Neural crest cell (in vitro differentiated cells): ENCODE measurements around a stretch of chr16.

DNA sequence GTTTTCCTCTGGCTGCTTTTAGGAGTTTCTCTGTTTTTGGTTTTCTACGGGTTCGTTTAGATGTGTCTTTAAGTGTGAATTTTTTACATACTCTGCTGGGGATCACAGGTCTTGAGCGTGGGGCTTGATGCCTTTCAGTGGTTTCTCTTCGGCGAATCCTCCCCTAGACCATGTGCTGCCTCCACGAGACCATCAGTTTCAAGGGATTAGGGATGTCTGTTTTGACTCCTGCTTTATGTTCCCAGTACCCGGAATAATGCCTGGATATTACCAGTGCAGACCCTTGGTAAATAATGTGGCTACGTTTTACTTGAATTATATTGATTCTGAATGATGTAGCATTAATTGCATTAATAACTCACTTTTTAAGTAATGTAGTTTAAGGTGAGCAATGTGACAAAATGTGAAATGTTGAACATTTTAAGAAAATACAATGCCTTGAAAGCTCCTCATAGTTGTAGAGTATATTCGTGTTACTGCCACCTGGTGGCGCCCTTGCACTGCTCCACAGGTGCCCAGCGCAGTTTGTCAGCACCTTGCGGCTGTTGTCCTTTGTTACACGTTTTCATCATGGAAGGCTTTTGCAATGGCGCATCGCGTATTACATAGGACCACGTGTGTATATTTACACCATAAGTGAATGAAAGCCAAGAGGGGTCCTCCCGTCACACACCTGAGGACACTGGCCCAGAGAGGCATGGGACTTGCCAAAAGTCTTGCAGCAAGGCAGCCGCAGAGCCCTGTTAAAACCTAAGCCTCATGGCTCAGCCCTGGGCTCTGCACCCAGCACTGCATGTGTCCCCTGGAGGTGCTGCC, 23.9 kb downstream of the POLR3E start:
- PRO-cap = no peak

DNA sequence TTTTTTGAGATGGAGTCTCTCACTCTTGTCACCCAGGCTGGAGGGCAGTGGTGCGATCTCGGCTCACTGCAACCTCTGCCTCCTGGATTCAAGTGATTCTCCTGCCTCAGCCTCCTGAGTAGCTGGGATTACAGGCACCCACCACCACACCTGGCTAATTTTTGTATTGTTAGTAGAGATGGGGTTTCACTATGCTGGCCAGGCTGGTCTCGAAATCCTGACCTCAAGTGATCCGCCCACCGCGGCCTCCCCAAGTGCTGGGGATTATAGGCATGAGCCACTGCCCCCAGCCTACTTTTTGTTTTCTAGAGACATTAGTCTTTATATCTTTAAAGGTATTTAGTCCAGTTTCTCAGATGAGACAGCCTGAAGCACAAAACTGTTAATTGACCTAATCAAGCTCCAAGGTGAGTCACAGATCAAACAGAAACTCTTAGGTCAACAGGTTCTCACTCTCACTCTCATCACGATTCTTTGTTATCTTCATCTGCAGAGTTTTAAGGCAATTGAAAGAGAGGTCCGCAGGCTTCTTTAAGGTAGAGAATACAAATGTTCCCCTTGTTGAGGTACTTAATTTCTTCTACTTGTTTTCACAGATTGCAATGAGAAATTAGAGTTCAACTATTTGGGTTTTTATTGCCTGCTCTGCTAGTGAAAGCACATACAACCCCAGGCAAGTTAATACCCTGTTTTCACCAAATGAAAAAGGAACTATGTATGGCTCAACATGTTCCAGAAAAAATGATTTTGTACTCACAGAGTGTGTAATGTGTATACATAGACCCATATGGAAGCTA, 6.0 kb downstream of the CDR2 start:
- PRO-cap = no peak

- PRO-cap = no peak
Observed at GRCh38 chr16:22375374-22375675, 906 bp upstream of the CDR2 start.

GRCh38 chr16:22419675-22420508, 45.5 kb upstream of the CDR2 start:
- PRO-cap = no peak

DNA sequence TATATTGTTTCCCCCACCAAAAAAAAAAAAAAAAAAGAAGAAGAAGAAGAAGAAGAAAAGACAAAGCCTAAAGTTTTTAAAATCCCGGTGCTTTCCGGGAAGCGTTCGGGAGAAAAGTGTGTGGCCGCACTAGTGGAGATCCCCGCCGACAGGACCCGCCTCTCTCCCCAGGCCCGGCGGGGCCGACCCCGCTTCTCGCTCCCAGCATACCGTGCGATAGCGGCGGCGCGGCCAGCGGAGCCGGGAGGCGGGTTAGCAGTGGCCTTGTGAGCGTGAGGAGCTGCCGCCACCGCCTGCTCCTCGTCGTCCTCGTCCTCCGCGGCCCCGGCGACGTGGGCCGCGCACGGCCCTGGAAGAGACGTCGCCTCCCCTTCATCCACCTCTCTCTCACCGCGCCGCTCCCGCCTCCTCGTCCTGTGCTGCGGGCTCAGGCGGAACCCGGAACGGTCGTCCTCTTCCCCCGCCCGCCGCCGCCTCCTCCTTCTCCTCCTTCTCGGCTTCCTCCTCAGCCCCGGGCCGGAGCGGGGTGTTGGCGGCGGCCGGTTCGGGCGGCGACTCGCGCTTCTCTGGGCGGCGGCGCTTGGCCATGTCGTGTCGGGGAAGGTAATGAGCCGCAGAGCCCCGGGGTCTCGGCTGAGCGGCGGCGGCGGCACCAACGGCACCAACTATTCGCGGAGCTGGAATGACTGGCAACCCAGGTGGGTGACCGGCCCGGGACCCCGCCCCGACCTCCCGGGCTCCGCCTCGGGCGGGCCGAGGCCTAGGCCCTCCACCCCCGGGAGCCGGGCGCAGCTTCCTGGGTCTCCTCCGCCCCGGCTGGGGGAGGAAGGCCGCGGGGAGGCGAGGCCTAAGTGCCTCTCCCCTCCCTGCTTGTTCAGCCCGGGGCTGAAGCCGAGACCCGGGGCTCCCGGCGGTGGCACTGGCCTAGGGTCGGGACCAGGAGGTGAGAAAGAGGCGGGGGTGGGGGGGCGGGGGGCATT, 62.7 kb upstream of the CDR2 start:
- PRO-cap = bidirectional peak, plus-strand start at position 234 of the sequence, minus-strand start at position 152 of the sequence; unidirectional peak, minus-strand start at position 666 of the sequence

DNA sequence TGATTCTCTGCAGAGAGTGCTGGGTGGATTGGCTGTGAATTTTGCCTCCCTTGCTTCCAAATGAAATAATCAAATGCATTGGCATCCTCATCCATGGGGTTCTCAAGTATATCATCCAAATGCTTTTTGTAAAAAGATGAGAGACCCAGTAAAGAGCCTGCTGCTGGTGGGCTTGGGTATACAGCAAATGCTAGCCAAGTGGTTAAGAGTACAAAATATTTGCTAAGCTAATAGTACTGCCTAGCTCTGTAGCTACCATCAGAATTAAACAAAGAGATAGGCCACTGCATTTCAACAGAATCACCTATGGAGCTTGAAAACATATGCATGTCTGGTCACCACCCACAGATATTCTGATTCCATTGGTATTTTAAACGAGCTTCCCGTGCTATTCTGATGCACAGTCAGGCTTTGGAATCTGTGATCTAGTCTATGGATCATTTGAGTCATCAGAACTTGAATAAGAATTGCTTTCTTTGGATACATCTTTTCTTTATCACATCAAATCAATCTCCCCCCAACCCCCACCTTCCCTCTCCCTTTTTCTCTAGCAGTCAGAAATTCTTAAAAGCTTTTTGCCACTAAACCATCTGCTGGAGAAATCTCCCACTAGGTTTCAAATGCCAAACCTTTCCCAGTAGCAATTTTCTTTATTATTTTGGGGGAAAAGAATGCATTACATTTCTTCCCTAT, 124.6 kb downstream of the NPIPB5 start:
- PRO-cap = no peak

- PRO-cap = no peak
Observed at GRCh38 chr16:22692730-22693487, 121.1 kb upstream of the HS3ST2 start.

DNA sequence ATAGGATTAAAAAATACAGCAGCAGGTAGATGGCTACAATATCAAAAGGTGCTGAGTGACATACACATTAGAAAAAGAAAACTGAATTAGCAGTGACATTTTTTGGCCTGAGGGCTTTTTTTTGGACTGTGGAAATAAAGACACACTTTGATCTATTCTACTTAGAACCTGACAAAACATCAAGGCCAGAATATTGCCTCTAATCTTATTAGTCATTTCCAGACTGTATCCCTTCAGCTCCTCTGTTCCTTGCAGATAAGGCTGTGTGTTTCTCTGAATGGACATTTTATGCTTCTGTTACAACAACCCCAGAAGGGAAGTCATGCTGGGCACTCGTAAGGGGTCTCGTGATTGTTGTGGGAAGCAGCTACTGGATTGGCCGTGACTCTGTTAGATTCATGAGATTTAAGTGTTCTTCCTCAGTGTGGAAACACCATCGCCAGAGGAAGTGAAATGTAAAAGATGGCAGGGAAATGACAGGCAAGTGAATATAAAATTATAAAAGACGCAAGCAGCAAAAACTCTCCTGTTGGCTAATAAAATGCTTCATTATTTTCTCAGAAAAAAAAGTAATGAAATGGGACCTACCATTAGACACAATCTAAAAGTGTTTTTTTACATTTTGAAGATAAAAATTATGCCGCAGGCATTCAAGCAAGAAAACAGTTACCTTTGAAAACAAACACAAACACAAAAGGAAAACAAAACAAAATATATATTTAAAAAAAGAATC, 31.6 kb upstream of the HS3ST2 start:
- PRO-cap = no peak

GRCh38 chr16:23104364-23104565, 45.0 kb downstream of the USP31 start:
- PRO-cap = no peak

DNA sequence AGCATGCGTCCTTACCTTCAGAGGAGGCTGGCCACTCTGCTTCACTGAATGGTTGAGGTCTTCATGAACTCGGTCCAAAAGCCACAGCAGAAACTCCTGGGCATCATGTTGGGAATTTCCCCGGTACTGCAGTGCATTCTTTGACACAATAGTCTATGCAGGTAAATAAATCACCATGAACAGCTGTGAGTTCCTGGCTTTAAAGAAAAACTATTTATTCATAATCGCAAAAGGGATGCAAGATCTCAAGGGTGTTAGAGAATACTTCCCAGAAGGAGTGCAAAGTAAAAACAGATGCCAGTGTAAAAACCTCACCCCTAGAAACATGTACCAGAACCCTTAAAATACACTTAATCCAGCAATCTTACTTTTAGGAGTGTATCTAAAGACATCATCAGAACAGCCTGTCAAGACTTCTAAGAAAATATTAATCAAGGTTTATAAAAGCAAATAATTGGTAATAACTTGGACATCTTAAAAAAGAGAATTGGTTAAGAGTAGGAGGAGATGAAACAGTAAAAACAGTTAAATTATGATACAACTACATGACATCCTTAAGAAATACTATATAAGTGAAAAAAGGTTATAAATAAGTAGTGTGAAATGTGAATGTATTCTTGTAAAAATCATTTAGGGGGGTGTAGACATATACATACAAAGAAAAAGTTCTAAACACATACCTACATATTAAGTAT, 41.1 kb downstream of the USP31 start:
- PRO-cap = no peak

- PRO-cap = no peak
Observed at GRCh38 chr16:23355391-23355817, 53.3 kb downstream of the SCNN1B start.

DNA sequence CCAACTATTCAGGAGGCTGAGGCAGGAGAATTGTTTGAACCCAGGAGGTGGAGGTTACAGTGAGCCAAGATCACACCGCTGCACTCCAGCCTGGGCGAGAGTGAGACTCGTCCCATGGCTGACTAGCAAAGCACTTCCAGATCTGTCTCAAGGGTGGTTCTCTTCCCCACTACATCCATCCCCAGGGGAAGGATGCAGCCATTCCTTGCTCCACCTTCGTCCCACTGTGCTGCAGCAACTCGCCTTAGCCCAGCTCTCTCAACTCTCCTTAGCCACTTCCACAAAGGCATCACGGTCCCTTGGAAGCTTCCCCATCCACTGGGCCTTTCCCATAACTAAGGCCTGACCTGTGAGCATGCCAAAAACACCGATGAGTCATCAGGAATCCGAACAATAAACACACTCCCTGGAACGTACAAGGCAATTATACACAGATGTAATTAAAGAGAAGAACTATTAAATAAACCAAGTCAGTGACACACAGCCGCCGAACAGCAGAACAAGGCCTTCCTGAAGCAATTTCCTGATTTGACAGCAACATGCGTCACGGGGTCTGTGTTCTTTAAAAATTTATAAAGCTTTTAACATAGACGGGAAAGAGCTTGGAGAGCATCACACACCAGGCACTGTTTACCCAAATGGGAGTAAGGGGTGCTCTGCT, 29.6 kb downstream of the COG7 start:
- PRO-cap = no peak

DNA sequence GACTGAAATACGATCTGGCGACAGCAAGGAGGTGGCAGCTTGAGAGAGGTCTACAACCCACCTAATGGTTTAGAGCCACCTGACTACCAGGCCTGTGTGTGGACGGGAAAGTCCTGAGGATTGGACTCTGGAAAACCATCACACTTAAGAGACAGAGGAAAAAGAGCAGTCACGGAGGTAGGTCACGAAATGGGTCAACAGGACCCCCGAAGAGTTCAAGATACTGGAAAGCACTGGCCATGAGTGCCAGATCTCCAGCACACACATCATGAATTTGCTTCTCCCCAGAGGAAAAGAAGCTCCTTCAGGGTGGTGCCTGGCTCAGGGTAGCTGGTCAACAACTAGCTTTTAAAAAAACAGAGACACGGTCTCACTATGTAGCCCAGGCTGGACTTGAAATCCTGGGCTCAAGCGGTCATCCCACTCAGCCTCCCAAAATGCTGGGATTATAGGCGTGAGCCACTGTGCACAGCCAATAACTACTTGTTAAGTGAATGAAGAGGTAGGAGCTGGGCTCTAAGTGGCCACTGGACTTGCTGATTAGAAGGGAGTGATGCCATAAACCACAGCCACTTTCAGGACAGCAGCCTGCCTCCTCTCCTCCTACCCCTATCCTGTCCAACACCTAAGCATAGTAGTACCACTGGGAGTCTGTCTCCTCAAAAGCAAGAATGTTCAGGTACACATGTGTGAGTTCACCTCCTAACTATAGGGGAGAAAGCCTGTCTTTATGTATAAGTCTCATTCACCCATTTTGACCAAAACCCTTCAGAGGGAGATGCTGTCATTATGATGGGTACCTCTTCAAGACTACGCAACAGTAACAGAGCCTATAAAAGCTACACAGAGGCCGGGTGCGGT, 12.1 kb upstream of the COG7 start:
- PRO-cap = no peak

DNA sequence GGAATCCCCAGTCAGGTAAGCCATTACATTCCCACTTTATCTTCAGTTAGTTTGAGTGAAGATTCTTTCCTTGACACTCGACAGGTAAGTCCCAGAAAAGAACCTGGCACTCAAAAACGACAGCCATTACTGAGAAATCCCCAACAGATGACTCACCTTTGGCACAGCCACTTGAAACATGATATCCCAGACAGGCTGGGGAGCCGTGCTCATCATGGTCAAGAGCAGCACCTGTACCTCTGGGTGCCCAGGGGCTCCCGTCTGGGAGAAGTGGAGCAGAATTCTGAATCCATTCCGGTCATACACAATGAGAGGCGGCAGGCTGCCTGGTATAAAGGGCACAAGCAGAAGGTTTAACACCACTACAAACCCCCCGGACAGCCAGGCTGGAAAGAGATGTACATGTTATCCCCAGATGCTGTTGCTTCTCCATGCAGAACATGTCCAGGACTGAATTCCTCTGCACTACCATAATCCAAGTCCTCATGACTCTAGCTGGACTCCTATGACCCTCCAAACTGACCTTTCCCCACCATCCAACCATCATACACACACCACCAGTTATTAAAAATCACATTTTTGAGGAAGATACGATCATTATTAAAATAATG, 17.0 kb upstream of the COG7 start:
- PRO-cap = no peak

- PRO-cap = no peak
Observed at GRCh38 chr16:23486353-23487035, 23.8 kb downstream of the GGA2 start.

- PRO-cap = no peak
Observed at GRCh38 chr16:23538488-23538964, 18.6 kb downstream of the EARS2 start.

GRCh38 chr16:23694644-23695535, 16.2 kb downstream of the PLK1 start:
- PRO-cap = no peak

DNA sequence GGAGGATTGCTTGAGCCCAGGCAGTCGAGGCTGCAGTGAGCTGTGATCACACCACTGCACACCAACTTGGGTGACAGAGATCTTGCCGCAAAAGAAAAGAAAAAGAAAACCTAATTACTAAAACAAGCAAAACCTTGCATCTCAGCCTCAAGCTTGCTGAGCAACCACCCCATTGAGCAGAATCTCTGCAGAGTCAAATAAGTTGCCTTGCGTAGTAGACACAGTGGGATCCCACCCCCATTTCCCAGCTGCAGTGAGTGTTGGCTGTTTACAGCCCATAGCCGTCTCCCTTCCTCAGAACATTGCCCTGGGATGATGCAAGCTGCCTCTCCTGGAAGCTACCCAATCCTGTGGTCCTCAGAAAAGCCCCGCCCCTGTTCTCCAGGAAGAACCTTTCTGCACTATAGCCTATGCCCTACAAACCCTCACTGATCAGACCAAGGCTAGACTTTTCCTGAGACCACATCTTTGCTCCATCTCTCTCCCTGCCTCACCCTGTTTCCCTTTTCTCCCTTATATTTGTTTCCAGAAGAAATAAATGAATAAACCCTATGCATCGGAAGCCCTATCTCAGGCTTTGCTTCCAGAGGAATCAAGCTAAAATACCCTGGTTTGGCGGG, 16.7 kb upstream of the ERN2 start:
- PRO-cap = no peak

DNA sequence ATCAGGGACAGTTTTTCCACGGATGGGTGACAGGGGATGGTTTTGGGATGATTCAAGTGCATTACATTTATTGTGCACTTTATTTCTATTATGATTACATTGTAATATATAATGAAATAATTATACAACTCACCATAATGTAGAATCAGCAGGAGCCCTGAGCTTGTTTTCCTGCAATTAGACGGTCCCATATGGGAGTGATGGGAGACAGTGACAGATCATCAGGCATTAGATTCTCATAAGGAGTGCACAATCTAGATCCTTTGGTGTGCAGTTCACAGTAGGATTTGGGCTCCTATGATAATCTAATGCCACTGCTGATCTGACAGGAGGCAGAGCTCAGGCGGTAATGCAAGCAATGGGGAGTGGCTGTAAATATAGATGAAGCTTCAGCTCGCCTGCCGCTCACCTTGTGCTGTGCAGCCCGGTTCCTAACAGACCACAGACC, 3.0 kb downstream of the CHP2 start:
- PRO-cap = no peak

GRCh38 chr16:24035193-24035838, 199.5 kb downstream of the PRKCB start:
- PRO-cap = no peak